Subcutaneous preadipocyte (primary cell): ENCODE measurements around a stretch of chr3.

- CAGE, long polyA plus RNA: no peak
Observed at GRCh38 chr3:187958376-187958912, 195.5 kb upstream of the LPP start.

- CAGE, long polyA plus RNA: no peak
Observed at GRCh38 chr3:187999687-188000220, 154.2 kb upstream of the LPP start.

DNA sequence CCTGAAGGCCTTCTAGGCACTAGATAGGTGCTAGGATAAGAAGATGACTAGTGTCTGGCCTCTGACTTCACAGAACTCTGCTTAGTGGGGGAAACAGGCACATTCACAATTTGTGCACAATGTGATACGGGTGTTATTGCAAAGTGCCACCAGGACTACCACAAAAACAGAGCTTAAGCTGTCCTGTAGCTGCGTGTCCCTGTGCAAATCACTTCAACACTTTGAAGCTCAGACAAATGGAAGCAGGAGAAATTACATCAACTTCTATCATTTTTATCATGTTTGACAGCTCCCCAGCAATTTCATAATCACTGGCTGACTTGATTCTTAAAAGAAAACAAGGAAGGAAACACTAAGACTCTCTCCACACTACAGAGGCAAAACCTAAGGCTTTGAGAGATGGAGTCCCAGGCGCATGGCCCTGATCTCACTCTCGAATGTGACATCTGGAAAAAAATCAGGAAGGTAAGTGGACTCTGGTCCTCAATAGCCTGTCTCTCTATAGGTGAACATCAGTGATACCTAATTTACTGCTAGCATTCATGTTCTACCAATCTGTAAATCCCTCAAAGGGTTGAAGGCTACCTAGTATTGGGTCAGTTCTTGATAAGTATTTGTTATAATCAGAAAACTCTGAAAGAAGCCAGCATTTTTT is 81.3 kb upstream of the LPP start:
- CAGE, long polyA plus RNA: no peak

- CAGE, long polyA plus RNA: no peak
Observed at GRCh38 chr3:188123050-188123684, 30.8 kb upstream of the LPP start.

DNA sequence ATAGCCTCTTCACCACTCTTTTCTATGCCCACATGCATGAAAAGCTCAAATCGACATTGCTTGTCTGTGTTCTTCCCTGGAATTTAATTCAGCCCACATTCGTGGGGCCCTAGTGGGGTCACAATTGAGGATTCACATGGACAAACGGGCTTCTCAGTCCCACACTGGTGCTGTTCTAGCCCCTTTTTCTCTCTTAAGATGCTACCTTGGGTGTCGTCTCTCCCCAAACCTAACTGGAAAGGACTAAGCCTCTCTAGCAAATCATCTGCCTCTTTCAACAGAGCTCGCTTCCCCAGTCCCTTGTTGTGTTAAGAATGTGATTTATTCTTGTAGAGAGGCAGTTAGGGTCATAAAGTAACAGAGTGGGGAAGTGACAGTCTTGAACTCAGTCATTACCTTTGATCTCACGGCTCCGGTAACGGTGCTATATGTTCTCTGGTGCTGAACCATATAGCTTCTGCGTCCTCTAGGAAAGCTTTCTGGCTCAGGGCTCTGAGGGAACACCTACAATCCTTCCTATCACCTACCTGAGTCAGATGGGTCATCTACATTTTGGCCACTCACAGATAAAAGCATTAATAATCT is 4.9 kb downstream of the LPP start:
- CAGE, long polyA plus RNA: no peak

- CAGE, long polyA plus RNA: no peak
Observed at GRCh38 chr3:188164871-188166107, 11.3 kb downstream of the LPP start.

- CAGE, long polyA plus RNA: no peak
Observed at GRCh38 chr3:188212052-188213005, 58.4 kb downstream of the LPP start.

DNA sequence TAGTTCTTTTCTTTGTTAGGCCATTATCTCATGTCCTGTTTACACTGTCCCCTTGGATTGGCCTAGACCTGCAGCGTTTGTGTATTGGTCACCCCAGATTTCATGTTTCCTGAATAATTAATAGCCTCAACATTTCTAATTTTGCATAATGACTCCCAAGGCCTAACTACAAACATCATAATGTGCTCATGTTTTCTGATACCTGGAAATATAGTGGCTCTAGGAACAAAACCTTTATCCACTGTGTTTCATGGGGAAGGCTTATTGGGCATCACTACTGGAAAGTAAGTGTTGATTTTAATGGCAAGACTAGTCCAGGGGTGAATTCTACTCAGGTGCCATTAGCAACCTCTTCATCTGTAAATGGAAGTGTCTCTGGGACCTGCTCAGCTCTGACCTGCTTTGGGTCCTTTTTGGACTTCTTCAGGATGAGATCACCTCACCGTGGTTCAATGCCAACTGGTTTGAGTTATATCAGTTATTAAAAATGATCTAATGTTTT is 79.1 kb downstream of the LPP start:
- CAGE, long polyA plus RNA: no peak

DNA sequence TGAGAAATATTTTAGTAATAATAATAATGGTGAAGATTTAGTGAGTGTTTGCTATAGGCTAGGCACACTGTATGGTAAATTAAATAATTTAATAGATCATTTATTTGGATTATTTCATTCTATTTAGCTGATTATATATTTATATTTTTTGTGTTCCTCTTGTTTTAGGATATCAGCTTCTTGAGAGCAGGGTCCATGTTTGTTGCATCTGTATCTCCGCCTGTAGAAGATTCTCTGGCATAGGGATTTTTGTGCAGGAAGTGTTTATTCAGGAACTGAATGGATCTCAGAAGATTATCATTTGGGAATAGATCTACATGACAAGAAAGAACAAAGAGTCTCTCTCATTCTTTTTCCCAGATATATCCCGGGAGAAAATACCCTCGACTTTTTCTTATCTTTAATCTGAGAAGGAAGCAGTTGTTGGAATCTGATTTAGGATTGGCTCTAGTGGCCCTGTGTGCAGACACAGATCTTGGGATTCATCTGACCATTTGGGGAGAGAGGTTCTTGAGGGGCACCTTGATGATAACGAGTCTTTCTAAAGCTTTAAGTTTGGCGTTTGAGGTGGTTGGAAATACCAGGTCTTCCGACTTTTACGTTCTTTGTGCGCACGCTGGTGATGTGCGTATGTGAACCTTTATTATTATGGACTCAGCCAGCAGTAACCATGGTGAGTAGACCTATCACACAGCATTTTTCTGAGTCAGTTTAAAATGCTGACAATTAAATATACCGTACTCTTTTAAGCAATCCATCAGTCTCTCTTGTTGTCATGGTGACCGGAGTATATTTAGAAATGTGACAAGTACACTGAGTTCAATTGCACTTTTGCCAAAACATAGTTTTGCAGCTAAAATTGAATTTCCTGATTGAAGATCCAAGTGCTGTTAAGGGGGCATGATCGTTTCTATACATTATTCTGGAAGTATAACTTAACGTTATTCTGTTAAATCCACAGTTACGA is 171.9 kb downstream of the LPP start:
- CAGE, long polyA plus RNA: no peak

DNA sequence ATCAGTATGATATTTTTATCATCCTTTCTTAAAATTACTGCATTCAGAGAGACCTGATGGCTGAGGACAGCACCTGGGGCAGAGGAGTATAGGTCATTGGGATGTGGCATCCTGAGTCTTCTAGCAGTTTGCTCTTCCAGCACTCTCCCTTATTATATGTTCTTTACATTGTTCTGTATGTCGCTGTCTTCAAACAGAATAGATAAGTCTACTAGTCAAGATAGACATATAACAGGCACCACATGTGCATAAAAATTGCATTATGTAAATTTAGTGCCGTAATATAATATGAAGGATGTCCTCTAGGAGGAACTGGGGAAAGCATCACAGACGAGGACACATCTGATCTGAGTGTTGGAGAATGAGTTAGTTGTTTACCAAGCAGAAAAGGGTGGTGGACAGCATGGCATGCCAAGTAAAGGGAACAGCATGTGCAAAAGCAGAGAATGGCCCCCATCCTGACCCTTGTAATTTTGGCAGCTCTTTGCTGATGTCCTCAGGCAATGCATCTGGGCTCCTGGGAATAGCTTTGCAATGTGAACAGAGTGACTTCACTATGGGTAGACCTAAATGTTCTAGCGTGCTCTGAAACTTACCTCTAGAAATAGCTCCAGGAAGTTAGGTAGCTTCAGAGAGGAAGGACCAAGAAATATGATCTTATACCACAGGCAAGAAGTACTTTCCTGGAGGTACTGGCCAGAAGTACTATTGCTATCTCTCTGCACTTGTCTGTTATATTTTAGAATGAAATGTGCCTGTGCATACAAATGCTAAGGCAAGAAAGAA is 263.3 kb downstream of the LPP start:
- CAGE, long polyA plus RNA: no peak

GRCh38 chr3:188430680-188431509 is 276.9 kb downstream of the LPP start:
- CAGE, long polyA plus RNA: no peak

DNA sequence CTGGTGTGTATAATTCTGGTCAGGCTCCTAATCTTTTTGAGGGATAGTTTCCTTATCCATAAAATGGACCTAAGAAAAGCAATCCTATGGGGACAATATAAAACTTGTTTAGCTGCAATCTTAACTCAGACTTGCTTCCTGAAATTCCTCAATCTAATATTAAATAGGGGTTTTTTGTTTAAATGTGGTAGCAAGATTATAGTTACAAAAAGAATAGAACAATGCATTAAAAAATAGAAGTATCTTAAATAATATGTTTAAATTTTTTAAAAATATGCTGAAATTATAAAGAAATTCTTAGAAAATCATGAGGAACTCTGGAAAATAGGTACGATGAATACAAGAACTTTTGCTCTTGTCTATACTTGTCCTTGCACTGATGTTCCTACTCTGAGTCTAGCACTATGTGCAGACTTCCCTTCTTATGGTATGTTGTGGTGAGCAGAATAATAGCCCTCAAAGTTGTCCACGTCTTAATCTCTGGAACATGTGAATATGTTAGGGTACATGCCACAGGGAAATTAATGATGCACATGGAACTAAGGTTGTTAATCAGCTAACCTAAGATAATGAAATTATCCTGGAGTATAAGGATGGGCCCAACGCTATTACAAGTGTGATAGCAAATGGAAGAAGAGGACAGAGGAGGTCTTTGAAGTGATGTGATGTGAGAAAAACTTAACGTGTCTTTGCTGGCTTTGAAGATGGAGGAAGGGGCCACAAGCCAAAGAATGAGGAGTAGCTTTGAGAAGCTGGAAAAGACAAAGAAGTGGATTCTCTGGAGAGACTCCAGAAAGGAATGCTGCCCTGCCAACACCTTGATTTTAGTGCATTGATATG is 313.3 kb downstream of the LPP start:
- CAGE, long polyA plus RNA: no peak

- CAGE, long polyA plus RNA: no peak
Observed at GRCh38 chr3:188484519-188484806, 330.5 kb downstream of the LPP start.

DNA sequence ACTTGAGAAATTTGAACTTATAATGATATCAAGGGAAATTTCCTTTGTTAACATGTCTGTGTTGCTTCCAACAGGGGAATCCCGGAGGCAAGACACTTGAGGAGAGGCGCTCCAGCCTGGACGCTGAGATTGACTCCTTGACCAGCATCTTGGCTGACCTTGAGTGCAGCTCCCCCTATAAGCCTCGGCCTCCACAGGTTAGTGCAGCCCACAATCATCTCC is 370.5 kb downstream of the LPP start:
- CAGE, long polyA plus RNA: no peak

- CAGE, long polyA plus RNA: no peak
Observed at GRCh38 chr3:188538930-188539604, 385.1 kb downstream of the LPP start.

- CAGE, long polyA plus RNA: no peak
Observed at GRCh38 chr3:188689106-188689661, 482.6 kb upstream of the TPRG1 start.

GRCh38 chr3:188876460-188877494 is 295.0 kb upstream of the TPRG1 start:
- CAGE, long polyA plus RNA: no peak

- CAGE, long polyA plus RNA: no peak
Observed at GRCh38 chr3:188964822-188965506, 206.8 kb upstream of the TPRG1 start.

GRCh38 chr3:189309434-189310258 is 137.9 kb downstream of the TPRG1 start:
- CAGE, long polyA plus RNA: no peak

- CAGE, long polyA plus RNA: no peak
Observed at GRCh38 chr3:189787620-189788052, 156.4 kb downstream of the TP63 start.